HCT116 (cell line): ENCODE measurements around the genes FYB1 and CARD6.

DNA sequence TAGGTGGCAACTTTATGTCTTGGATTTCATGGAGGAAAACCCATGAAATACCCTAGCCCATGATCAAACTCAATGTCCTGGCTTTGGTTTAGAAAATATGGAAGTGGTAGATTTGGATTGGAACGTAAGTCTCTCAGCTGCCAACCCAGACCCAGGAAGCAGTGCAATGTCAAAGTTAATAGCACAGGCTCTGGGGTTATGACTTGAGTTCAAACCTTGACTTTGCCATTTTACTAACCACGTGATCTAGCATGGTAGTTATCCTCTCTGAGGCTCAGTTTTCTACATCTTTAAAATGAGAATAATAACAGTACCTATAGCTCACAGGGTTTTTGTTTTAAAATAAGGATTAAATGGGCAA lies 13.8 kb downstream of the FYB1 start:
- RRBS: no CpG with 5 or more reads among the region's 2 CpGs

DNA sequence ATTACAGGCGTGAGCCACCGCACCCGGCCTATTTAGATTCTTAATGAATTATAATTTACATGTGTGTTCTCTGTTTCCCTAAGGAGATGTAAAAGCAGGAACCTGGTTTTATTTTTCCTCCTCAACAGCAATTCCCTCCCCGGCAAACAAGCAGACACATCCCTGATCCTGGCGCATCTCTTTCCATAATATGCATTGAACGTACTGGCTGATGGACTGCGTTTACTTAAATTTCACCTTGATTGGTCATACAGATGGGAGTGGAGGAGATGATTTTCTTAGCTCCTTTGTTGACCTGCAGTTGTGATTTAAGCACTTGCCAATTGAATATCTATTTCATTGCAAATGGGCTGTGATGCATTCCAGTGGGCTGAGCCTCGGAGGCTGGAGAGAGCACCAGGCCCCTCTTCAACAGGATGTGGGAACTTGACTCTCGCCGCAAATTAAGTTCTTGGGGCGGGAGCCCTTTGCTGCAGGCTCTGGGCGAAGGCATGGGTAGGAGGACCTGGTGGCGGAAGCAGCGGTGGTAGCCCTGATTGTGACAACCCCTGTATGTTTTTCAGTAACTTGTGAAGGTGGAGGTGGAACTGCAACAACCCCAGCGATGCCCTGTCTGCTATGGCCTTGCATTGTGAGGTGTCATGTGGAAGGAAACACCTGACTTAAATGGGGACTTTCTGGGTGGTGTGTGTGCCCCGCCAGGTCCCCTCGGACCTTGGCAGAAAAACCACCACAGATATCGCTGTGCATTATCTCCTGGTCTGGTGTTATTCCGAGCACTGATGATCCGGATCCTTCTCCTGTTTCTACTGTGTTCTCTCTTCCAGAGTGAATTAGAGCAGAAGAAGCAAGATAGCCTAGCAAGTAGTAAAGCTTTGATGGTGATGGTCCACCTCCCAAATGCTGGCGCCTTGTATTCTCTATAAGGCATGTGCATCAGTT lies 9.5 kb downstream of the FYB1 start:
- RRBS: no CpG with 5 or more reads among the region's 21 CpGs

- RRBS: no CpG with 5 or more reads among the region's 4 CpGs
These were observed at the start of gene FYB1 for GRCh38 chr5:39219406-39219806. Gene FYB1, minus strand, starts transcription at chr5:39219563.

- RRBS: no CpG with 5 or more reads among the region's 5 CpGs
These were observed 3.9 kb upstream of the C9 start for GRCh38 chr5:39368056-39368652.

DNA sequence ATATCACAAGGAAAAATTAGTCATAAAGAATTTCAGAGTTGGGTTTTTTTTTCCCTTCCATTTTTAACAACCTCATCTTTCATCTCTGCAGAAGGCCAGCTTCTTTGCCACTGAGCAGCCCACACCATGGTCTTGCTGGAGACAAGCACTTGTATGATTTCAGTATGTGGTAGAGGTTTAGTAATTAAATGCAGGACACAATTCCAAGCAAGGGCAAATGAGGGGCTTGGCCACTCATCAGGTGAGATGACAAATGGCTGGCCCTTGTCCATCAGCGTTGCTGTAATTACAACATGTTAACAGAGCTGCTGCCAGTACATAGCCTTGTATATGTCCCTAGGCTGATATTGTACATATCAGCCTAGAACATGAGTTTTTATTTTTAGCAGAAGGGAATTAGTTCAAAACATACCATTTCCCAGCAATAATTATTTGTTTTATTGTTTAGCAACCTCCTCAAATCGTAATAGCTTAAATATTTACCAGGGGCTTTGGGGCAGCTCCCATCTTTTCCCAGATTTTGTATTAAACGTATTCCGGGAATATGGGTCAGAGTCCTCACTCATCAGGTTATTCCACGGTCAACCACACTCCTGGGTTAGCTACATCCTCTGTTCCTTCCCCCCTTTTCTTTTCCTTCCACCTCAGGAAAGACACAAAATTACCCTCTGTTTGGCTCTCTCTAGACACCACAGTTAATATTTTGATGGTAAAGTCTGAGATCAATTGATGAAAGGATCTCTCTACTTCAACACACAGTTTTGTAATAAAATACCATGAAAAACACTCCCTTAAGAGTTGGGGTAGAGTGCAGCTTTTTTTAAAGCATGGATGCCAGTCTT lies 5.1 kb upstream of the C9 start:
- RRBS: no CpG with 5 or more reads among the region's 5 CpGs

GRCh38 chr5:39461015-39461372 lies 36.2 kb upstream of the DAB2 start:
- RRBS: no CpG with 5 or more reads among the region's 3 CpGs

- RRBS: no CpG with 5 or more reads among the region's 11 CpGs
These were observed 101.9 kb upstream of the DAB2 start for GRCh38 chr5:39526572-39527253.

GRCh38 chr5:39760570-39760978 lies 335.8 kb upstream of the DAB2 start:
- RRBS: no CpG with 5 or more reads among the region's 3 CpGs

DNA sequence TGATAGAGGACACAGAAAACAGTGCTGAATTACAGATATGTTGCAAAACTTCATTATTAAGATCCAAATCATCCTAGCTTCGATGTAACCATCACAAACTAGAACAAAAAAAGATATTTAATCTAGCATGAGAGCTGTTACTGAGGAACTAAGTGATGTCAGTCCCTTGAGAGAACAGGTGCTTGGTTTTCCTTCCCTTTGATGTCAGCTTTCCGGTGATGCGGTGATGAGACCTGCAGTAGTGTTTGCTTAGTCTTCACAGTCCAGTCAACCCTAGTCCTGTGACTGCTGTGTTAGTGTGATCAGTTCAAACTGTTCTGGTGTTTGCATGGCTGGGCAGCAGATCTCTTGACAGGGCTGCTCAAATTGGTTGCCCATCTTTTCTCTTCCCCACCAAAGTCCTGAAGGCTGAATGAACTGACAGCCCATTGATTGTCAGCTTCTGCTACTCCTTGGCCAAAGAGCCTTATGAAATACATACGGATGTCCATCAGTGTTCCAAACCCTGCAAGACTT lies 608.6 kb upstream of the DAB2 start:
- RRBS: no CpG with 5 or more reads among the region's 4 CpGs

DNA sequence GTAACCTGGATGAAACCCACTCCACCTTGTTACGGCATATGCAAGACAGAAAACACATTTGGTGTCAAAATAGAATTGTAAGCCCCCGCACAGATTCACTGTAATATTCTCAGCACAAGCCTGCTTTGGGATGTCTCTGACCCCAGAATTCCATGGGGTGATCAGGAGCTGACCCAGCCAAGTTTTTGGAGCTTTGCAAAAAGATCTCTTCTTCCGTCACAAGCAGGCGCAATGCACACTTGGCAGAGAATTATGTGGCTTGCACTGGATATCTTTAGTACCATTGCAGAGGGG lies 613.2 kb upstream of the DAB2 start:
- RRBS: no CpG with 5 or more reads among the region's 4 CpGs

DNA sequence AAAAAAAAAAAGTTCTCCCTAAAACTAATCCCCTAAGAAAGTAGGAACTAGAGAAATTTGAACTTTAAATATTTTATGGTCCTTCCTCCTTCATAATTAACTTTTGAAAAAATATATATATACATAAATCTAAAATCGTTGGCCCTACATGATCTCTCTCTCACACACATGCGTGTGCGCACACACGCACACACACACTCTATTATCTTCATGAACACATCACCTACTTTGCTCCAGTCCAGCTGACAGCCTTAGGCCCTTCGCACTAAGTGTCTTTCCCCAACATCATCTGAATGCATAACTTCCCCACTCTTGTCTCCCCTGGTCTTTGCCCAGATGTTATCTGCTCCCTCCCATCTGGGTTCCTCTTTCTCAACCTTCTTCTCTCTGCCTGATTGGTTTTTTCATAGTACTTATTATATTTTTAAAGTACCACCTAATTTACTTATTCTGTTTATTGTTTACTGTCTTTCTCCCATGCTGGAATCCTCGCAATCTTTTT lies 291.5 kb upstream of the PTGER4 start:
- RRBS: no CpG with 5 or more reads among the region's 6 CpGs

DNA sequence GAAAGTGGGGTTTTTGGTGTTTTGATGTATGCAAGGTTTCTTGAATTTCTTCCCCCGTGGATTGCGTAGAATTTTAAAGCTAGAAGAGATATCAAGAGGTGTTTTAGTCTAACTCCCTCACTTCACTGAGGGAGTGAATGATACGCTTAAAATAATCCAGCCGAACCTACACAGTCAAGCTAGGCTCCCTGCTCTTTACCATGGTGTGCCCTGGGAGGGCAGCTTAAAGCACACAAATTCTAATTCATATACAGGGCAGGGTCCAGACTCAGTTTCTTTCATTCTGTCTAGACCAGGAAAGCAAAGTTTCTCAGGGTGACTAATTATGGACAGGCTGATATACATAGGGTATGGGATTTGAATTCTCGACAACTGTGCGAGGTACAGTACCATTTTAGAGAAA lies 2.6 kb downstream of the PTGER4 start:
- RRBS: no CpG with 5 or more reads among the region's 6 CpGs

DNA sequence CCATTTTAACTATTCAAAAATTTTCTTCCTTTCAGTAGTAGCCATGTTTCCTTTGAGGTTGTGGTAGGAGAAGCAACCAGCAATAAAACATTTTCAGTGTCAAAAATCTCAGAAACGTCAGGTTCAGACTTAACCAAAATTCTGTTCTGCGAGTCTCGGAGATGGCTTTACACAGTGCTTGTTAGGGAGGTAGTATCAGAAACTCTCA lies 8.3 kb downstream of the PTGER4 start:
- RRBS: no CpG with 5 or more reads among the region's 3 CpGs

- RRBS: no CpG with 5 or more reads among the region's 10 CpGs
These were observed at the start of gene CARD6 for GRCh38 chr5:40841001-40841896. Gene CARD6, plus strand, starts transcription at chr5:40841367.

DNA sequence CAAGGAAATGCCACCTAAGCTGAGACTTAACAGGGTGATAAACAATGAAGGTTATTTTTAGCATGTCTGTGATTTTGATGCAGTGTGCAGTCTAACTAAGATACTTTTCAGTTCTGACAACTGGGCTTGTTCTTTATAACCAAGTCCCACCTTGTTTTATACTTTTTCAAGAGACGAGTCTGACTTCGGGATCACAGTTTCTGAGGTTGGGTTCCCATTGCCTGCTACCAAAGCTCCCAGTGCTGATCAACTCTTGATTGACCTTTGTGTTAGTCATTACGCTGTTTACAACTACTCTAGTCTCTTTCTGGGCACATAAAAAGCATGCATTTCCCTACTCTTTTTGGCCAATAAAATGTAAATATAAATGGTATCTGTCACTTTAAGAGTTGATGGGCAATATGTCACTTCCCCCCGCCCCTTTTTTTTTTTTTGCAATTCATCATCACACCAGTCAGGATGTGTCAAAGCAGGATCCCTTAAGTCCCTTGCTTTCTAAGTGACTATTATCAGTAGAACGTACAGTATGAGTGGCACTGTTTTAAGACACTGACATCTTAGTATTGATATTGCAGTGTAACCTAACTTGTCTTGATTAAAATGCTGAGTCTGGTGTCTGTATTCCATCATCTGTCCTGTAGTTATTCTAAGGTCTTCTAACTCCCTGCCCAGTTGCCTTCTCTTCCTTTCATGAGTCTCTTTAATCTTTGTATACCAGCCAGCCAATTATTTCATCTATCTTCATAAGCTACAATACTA lies 31.3 kb downstream of the C6 start:
- RRBS: no CpG with 5 or more reads among the region's 5 CpGs

- RRBS: no CpG with 5 or more reads among the region's 5 CpGs
These were observed 47.0 kb downstream of the OXCT1 start for GRCh38 chr5:41822938-41823864.

GRCh38 chr5:41869081-41869541 lies 1.1 kb downstream of the OXCT1 start:
- RRBS: 79% methylated on average over 3 of the region's 16 CpGs

DNA sequence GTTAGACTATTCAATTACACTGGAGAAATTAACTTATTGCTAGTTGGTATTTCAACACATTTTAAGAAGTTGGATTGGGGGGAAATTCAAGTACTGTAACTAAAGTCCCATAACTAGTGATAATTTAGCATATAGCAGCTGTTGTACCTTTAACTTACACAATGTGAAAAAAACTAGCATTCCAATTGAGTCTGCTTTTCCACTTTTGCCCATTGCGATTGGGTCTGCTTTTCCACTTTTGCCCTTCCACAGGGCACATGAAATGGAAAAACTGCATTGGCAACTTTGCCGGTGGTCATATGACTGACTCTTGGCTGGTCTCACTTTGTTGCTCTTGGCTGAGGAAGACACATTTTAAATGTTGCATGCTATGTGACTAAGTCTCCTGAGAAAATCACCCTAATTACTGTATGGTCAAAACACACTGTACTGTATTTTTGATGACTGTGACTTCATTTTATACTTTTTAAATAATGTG lies 1.5 kb upstream of the OXCT1 start:
- RRBS: no CpG with 5 or more reads among the region's 2 CpGs

DNA sequence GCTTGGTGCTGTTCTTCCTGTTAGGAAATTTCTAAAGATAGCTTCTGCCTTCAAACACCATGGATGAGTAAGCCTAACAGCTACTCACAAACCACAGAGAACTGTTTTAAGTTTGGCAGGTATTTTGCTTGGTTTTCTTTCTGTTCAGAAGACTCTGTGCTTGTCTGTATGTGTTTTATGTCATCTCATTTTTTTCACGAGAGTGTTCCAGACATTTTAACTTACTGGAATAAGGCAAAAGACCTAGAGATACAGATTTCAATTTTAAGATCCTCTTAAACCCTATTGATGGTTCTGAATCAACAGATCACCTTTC lies 4.4 kb downstream of the RIMOC1 start:
- RRBS: no CpG with 5 or more reads among the region's 1 CpG